ENCODE measurements around a stretch of chr18.

DNA sequence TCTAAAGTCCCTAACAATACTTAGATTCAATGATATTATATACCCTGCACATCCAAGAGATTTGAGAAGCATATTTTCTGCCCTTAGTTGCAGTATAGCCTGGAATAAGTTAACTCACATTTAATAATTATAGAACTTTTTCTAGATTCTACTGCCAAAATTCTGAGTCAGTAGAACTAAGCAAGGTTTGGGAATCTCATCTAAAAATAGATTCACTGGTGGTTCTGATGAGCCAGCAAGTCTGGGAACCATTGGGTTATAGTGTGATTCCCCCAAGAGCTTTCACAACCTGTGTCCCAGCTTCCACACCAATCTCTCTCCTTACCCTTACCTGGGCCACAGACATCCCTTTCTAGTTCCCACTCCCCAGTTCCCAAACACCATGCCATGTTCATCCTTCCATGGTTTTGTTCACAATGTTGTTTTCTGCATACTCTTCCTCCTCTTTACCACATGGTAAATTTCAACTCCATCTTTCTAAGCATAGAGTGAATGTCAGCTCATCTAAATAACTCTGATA lies 6.1 kb downstream of the THOC1 start:
- PRO-cap = no peak

GRCh38 chr18:498995-500031 lies 1.2 kb downstream of the COLEC12 start:
- PRO-cap = no peak

GRCh38 chr18:666327-667452 lies 9.2 kb downstream of the TYMS start:
- PRO-cap = no peak

DNA sequence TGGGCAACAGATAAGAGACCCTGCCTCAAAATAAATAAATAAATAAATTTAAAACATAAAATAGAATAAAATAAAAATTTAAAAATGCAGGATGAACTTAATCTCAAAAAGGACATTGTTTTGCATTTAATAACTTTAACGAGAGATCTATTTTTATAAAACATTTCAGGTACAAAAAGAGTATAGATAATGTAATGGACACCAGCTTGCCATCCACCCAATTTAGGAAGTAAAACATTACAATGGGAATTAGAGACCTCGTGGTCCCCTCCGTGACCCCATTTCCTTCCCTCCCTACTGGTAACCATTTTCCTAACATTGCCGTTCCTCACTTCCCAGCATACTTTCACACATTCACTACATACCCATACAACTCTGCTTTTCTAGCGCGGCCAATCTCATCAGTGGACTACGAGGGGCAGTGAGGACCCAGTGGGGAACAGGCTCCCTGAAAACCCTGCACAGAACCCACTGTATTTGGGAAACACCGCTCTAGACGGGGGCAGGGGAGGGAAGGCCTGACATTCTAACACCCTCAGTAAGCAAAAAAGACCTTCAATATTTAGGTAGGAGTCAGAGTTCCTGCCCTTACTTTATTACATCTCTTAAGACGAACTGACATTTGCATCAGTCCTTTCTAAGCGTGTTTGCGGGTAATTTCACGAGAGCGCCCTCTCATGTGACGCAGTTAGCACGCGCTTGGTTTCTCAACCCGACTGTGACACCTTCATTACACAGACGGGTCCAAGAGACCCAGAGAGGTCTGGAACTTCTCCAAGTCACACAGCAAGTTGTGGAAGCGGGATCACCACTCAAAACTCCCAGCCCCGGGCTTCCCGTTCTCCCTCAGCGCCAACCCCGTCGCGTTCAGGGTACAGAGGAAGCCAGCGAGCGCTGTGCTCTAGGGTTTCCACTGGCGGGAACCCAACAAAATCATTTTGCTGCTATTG lies 1.0 kb downstream of the ENOSF1 start:
- PRO-cap = no peak

- PRO-cap = no peak
These were observed 656 bp upstream of the ENOSF1 start for GRCh38 chr18:713044-713528.

GRCh38 chr18:811763-812116 lies 302 bp downstream of the YES1 start:
- PRO-cap = bidirectional peak, plus-strand start at chr18:812020, minus-strand start at chr18:811975

DNA sequence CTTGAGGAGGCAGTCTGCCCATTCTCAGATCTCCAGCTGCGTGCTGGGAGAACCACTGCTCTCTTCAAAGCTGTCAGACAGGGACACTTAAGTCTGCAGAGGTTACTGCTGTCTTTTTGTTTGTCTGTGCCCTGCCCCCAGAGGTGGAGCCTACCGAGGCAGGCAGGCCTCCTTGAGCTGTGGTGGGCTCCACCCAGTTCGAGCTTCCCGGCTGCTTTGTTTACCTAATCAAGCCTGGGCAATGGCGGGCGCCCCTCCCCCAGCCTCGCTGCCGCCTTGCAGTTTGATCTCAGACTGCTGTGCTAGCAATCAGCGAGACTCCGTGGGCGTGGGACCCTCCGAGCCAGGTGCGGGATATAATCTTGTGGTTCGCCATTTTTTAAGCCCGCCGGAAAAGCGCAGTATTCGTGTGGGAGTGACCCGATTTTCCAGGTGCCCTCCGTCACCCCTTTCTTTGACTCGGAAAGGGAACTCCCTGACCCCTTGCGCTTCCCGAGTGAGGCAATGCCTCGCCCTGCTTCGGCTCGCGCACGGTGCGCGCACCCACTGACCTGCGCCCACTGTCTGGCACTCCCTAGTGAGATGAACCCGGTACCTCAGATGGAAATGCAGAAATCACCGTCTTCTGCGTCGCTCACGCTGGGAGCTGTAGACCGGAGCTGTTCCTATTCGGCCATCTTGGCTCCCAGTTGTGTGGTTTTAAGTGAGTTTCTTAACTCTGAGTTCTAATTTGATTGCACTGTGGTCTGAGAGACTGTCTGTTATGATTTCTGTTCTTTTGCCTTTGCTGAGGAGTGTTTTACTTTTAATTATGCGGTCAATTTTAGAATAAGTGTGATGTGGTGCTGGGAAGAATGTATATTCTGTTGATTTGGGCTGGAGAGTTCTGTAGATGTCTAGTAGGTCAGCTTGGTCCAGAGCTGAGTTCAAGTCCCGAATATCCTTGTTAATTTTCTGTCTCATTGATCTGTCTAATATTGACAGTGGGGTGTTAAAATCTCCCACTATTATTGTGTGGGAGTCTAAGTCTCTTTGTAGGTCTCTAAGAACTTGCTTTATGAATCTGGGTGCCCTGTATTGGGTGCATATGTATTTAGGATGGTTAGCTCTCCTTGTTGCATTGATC lies 71.9 kb downstream of the ADCYAP1 start:
- PRO-cap = no peak

- PRO-cap = no peak
These were observed 80.6 kb downstream of the ADCYAP1 start for GRCh38 chr18:985104-985802.

DNA sequence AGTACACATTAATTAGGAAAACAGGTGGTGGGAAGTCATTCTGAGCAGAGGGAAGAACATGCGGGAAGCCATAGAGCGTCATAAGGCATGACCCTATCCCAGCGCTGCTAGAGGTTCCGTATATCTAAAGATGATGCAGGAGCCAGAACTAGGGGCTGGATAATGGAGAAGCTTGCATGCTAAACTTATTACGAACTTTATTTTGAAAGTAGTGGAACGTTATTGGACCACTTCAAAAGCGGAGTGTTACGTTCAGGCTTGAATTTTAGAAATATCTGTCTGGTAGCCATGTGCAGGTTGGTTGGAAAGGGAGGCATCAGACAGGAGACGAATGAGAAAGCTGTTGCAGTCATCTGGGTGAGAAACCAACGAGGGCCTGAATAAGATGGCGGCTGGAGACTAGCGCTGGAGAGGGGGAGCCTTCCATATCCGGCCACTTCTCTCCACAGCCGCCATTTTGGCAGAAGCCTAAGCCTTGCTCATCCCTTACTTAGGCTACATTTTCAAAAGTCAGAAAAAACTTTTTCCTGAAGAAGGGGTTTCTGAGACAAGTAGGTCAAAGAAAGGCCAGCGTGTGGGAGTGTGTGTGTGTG lies 220.8 kb downstream of the METTL4 start:
- PRO-cap = no peak

DNA sequence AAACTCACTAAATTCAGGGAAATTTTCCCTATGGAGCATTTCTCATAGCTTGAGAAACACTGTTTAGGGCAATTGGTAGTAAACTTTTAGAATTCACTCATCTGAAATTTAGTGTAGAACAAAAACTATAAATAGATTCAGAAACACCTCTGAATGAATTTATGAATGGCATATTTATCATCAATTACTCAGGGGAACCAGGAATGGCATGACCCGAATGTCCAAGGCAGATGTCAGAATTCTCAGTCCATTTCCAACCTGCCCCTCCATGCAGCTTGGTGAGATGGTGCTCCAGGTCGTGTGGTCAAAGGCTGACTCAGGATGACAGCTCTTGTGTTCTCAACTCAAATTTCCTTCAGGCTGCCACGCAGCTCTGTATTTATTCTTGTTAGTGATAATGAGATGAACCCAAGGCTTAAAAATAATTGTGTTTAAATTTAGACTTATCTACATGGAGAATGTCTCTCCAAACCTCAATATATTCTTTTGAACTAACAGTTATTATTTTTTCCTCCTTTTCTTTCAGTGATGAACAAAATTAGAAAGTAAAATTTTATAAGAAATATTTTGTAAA lies 146.9 kb downstream of the METTL4 start:
- PRO-cap = no peak

DNA sequence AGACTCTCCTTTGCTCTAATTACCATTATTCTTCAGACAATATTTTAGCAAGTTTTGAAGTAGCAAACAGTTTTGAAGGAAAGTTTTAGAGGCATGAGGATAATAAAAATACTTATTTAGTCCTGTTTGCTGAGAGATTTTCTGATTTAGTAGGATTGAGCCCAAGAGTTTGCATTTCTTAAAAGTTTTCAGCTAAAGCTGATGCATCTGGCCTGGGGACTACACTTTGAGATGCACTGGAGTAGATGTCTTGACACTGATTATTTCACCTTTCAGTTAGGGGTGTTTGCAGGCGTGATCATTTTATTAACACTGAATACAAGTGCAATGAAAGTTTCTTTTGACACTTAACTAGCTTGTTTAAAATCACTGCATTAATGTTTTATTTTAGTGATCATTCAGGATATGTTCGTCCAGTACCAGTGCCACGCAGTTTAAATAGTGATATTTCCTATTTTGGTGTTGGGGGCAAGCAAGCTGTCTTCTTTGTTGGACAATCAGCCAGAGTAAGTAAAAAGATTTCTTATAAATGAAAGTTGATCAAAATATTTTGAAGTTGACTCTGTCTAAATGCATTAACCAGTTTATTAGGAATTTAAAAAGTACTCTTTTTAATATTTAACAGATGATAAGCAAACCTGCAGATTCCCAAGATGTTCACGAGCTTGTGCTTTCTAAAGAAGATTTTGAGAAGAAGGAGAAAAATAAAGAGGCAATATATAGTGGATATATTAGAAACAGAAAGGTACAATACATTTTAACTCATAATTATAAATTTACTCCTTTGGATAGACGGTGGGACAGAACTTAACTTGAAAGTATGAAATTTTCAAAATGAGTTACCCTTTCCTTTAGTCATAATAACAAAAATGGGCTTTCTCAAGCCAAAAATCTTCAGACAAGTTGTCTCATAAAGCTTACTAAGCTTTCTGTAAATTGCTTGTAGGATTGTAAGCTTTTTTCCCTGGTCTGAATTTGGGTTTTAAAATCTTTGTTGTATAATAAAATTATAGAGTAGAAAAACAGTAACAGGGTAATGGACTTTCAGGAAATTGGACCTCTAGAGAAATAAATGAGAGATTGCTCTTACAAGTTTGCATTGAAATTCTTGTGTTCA lies 32.8 kb downstream of the SMCHD1 start:
- PRO-cap = no peak

GRCh38 chr18:2696066-2696977 lies 40.8 kb downstream of the SMCHD1 start:
- PRO-cap = no peak

- PRO-cap = no peak
These were observed 44.3 kb upstream of the EMILIN2 start for GRCh38 chr18:2802417-2802974.

DNA sequence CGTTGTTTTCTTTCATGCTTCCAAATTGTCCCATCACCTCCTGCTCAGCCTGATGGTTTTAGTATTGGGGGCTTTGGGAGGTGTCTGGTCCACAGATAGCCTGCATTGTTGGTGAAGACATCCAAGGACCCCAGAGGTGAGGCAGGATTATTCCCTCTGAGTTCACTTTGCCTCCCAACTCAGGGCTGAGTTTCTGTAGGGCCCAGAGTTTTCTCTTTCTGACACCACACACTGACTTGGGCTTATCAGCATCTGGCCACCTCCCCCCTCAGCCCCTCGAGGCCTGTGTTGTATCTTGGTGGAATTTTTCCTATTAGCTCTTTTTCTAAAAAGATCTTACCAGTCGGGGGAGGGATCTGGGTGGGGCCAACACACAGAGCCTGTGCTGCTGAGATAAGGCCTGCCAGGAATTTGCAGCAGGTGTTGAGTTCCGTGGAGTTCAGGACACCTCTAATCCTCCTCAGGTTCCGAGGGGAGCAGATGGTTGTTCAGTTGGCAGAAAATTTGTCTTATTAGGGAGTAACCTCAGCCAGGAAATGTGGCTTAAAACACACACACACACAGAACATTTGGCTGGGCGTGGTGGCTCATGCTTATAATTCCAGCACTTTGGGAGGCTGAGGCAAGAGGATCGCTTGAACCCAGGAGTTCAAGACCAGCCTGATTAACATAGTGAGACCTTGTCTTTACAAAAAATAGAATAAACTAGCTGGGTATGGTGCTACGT lies 7.3 kb downstream of the EMILIN2 start:
- PRO-cap = no peak

DNA sequence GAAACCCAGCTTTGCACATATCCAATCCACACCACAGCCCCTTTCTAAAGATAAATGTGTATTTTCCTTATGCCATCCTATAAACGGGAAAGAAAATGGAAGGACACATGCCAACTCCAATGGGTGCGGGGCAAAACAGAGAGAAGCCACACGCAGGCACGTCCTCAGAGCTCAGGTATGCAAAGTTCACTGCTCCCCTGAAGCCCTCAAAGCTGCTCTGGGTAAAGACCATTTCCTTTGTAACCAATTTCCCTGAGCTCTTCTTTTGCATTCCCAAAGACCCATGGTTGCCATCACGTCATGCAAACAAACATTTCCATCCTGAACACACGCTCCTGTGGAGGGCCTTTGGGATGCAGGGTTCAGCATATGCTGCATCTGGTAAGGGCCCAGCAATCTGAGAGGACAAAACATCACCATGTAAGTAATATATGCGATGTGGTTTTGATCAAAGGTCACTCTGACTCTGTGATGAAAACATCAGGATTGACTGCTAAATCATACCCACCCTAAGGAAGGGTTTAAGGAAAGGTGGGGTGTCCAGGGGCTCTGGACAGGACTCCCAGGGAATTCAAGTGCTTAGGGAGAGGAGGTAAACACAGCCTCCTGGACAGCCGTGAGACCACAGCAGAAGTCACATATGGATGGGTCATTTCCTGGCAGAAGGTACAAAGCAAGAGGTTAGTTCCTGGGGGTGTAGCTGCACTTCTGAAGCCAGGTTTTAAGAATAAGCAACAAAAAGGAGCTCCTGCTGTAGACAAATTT lies 69.5 kb downstream of the EMILIN2 start:
- PRO-cap = no peak

DNA sequence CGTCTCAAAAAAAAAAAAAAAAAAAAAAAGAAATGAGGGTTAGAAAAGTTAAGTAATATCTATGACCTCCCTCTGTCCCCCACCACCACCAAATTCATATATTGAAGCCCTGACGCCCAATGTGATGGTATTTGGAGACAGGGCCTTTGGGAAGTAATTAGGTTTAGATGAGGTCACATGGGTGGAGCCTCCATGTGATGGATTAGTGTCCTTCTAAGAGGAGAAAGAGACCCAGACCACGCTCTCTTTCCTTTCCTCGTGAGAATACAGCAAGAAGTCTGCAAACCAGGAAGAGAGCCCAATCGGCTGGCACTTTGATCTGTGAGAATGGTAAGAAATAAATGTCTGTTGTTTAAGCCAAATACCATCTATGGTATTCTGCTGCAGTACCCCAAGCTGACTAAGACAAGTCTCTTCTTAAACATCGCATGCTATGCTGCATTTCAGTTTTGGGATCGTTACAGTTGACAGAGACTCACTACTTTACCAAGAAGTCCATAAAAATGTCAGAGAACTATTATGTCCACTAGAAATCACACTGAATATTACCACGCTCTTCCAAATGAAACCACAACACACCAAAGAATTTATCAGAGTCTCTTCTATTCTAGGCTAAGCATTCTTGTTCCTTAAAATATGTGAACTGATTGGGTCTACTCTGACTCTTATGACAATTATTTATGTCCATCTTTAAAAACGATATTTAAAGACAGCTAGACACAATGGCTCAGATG lies 48.5 kb downstream of the LPIN2 start:
- PRO-cap = no peak

DNA sequence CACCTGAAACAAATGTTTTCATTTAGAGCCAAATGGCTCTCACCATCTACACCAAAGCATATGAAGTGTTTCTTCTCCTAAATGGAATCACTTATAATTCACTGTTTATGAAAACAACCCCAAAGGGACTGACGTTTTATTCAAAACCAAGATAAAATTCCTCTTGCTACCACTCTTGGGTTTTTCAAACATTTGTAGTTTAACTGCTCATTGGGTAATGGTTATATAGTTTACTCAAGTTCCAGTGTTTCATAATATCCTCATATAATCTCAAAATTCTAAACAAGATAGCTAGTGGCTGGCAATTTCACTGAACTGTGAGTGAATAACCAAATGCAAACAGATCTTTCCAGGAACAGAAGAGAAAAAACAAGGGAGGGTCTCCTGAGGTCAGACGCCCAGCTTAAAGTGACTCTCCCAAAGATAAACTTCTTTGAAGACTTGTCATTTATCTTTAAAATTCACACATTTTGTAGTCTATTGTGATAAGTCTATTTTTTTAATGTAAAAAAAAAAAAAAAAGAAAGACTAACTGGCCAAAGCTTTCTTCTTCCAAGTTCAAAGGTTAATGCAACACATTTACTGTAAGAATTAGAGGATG lies 26.8 kb downstream of the LPIN2 start:
- PRO-cap = no peak

GRCh38 chr18:3016539-3017006 lies 3.6 kb upstream of the LPIN2 start:
- PRO-cap = unidirectional peak, plus-strand start at chr18:3016824

DNA sequence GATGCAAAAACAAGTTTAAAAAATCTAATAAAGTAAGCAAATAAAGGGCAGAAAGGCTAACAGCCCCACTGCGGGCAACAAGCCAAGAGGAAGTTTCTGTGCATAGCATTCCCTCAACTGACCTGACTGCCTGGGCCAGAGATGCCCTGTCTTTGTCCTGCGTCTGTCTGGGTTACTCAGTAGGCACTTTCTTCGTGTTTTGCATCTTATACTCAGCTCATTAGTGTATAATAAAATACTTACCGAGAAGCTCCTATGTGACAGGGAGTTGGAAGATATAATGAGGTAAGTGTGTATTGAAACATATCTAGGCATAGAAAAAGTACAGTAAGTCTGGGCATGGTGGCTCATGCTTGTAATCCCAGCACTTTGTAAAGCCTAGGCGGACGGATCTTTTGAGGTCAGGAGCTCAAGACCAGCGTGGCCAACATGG lies 32.6 kb upstream of the LPIN2 start:
- PRO-cap = no peak

GRCh38 chr18:3059102-3059805 lies 46.3 kb upstream of the LPIN2 start:
- PRO-cap = no peak